Measurements from ENCODE around the gene RPS27L.

- PRO-cap = no peak
Observed at GRCh38 chr15:62840572-62841216, 201.9 kb upstream of the TPM1 start.

GRCh38 chr15:62906798-62907127 is 135.8 kb upstream of the TPM1 start:
- PRO-cap = no peak

DNA sequence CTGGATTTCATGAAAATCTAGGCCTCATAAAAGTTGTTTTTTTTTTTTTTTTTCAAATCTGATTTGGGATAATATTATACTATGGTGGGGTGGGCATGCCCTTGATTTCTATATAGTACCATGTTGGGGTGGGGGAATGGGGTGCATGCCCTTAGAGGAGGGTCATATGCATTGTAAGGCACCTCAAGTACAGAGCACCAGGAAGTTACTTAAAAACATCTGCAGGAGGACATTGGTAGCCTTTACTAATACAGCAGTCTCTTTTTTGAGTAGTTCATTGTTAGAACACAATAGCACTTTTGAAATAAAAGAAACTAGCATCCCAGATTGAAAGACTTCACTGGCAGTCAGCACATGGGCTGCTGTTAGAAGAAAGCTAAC is 9.3 kb downstream of the TPM1 start:
- PRO-cap = no peak

GRCh38 chr15:63055969-63056408 is 13.4 kb downstream of the TPM1 start:
- PRO-cap = no peak

- PRO-cap = no peak
Observed at GRCh38 chr15:63065327-63066173, 23.0 kb downstream of the TPM1 start.

DNA sequence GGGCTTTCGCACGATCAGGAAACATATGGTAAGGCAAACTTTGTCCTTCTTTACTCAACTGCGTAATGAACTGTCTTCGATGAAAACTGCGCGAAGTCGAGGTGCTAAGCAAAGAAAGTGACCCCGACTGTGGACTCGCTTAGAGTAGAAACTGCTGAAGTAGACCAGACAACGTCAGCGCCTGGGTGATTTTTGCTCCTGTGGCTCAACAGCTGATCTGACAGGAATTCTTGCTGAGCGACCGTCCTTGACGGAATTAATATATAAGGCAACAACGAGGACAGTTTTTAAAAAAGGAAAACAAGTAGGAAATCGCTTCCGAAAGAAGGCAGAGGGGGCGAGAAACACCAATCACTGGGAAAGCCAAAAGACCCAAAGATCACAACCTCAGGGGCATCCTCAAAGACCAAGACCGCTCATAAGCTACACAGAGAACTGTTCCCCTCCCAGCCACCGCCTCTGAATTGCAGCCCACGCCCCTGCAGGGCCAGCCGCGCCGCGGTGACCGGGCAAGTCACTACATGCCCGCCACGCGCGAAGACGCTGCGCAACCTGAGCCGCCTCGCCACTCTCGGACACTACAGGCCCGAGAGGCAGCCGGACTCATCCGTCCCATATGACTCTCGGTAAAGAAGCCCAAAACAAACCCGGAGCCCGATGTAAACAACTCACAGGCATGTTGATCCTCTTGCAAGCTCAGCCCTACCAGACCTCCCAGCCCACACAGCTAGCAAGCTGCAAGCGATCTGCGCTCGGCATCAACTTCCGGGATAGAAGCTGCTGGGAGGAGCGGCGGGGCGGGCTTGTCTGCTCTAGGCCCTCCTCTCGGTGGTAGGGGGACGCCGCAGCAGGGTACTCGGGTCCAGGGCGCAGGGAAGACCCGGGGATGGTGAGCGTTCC is at the start of gene RPS27L:
TSS of gene RPS27L (minus strand) at position 750 of the 900 bp plus-strand sequence.
- PRO-cap = bidirectional peak, plus-strand start at position 223 of the sequence, minus-strand start at position 131 of the sequence; bidirectional peak, plus-strand start at position 517 of the sequence, minus-strand start at position 461 of the sequence; bidirectional peak, plus-strand start at position 568 of the sequence, minus-strand start at position 554 of the sequence; bidirectional peak, plus-strand start at position 850 of the sequence, minus-strand start at position 748 of the sequence

GRCh38 chr15:63203799-63204226 is 14.4 kb downstream of the RAB8B start:
- PRO-cap = no peak

DNA sequence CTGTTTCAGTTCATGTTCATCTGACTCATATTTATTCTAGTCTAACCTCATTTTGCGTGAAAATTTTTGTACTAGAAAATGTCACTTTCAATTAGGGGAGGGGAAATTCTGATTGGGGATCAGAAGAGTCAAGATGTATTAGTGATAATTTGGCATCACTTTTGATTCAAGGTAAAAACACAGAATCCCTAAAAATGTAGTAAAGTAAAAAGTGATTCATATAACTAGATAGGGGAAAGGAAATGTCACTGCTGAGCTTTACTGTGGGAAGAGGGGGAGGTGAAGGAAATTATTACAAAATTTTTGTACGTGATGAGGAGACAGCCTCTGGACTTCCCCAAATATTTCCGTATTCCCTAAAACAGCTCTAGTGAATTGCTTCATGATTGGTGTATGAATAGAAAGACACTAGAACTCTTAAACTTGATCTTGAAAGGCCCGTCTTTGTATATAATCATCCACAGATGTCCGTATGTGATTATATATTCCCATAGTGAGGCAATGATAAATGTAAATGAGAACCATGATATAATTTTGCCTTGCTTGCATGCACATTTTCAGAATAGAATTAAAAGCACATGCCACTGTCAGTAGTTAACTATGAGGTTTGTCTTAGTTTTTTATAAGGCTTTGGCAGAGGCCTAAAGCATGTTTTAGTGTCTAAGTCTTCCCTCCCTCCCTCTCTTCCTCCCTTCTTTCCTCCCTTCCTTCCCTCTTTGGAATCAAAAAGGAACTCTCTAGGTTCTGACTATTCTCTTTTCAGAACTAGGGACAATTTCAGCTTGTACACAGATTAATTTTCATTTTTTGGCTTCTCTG is 23.2 kb downstream of the RAB8B start:
- PRO-cap = no peak

GRCh38 chr15:63375048-63375555 is 6.5 kb downstream of the CA12 start:
- PRO-cap = no peak

GRCh38 chr15:63472841-63473294 is 31.5 kb upstream of the USP3 start:
- PRO-cap = no peak

DNA sequence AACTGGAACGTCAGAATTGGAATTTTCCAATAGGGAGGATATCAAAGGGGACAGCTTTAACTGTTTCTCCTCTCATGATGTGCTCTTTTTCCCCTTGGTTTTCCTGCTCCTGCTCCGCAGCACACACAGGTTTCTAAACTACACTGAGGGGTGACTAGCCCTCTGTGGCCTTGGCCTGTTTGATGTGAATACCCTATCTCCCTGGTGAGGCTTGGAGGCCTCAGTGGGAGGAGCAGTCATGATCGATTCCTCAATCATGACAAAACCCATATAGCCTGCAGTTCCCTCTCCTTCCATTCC is 24.0 kb upstream of the USP3 start:
- PRO-cap = no peak

GRCh38 chr15:63486403-63486873 is 18.0 kb upstream of the USP3 start:
- PRO-cap = no peak

GRCh38 chr15:63497440-63498602 is 6.6 kb upstream of the USP3 start:
- PRO-cap = no peak

DNA sequence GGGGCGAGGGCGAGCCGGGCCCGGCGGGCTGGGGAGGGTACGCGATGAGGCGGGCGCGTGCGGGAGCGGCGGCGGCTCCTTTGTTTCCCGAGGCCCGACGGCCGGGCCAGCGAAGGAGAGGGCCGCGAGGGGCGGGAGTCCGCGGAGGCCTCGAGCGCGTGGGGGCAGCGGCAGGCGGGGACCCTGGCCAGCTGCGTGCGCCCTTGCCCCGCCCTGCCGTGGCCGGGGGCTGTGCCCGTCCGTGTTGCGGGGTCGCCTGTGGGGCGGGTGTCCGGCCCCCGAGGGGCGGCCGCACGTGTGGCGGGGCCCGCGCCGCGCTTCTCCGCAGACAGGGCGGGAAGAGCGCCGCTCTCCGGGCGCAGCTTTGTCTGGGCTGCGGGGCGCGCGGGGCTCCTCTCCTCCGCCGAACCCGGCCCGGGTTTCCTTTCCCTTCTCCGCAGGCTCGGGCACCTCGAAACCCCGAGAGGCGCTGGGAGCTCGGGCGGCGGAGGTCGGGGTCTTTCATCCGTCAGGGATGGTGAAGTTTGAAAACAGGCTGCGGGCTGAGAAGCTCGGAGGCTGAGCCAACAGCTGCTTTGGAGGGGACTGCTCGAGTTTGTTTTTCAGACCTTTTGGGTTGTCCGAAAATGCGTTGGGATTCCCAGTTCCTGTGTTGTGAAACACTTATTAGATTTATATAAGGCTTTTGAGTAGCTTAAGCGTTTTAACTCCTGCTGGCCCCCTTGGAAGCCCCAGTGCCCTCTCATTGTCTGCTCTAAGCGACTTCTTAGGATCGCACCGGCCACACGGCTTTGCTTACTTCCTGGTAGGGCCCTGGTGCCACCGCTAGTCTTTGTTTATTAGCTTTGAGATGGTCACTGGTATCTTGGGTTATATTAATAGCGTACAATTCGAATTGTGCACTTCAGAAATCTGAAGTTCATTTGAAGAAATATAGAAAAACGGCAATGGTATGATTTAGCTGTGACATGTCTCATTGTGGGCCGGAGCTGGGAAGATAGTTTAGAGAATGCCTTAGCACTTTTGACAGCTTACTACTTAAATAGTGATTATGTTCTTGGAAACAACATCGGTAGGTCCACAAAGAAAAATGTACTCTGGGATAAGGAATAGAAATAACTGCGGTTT is 903 bp downstream of the USP3 start:
- PRO-cap = bidirectional peak, plus-strand start at position 327 of the sequence, minus-strand start at position 111 of the sequence; bidirectional peak, plus-strand start at position 437 of the sequence, minus-strand start at position 422 of the sequence; unidirectional peak, minus-strand start at position 793 of the sequence

DNA sequence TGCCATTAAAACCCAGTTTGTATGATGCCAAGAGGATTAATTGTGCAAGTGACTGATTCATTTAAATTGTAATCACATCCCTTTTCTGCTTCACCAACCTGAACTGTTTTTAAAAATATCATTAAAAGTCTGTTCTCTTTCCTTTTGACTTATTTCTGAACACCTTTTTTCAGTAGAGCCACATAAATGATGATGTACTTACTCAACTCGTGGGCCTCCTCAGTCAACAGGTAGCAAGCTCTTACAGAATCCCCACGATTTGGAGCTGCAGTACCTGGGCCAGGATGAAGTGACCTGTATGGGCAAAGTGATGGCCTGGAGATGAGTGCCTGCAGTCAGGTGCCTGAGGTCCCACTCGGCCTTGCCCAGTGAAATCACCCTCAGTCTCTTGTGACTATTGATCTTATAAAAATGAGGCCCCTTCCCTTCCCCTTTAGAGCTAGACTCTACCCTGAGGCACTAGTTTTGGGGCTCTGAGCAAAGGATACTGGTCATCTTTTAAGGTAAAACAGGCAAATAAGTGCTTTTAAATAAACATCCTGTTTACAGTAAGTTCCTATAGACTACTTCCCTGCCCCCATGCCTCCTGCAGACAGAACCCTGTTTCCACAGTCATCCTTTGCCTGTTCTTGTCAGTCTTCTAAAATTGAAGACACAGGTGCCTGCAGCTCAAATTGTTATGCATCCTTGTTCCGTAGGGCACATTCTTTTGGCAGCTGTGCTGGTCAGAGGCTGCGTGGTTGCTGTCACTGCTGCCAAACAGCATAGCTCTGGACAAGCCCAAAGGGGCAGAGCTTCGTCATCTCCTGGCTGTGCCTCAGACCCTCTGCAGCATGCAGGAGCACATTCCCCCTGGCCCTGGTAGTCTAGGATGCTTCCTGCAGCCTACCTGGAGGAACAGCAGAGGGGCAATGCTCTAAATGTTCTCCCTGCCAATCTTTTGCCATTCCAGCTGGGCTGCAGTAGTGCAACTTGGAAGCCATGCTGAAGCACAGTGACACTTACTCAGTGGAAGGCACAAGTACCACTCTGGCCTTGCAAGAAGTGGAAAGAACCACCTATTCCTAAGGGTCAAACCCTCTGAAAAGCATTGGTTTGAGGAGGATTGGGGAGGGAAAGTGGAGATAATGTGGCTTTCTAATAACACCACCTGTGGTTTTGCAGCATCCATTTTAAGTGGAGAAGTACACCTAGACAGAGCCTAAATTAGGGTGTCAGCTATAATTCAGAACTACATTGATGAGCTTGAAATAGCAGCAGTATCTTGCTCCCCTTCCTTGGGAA is 2.3 kb upstream of the FBXL22 start:
- PRO-cap = no peak

- PRO-cap = no peak
Observed at GRCh38 chr15:63601856-63602291, 4.7 kb downstream of the FBXL22 start.

DNA sequence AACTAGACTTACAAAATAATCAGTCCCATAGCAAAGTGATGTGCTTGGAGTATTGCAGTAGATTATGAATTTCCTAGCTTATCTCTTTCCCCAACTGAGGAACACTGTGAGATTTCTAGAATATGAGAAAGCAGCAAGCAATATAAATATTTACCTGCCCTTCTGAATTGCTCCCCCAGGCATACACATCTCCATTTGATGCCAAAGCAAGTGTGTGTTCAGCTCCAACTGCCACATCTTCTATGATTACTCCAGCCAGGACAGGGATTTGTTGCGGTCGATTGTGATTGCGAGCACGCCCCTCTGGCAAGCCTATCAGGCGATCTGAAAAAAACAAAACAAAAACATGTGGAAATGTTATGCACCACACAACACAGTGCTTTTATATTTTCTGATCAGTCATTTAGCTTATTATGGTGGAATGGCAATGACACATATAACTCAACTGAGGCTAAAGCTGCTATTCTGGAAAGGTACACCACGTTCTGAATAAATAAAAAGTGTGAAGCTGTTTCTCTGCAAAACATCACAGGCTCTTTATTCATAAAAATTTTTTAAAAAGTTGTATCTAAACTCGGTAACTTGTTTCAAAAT is 33.2 kb downstream of the FBXL22 start:
- PRO-cap = no peak

DNA sequence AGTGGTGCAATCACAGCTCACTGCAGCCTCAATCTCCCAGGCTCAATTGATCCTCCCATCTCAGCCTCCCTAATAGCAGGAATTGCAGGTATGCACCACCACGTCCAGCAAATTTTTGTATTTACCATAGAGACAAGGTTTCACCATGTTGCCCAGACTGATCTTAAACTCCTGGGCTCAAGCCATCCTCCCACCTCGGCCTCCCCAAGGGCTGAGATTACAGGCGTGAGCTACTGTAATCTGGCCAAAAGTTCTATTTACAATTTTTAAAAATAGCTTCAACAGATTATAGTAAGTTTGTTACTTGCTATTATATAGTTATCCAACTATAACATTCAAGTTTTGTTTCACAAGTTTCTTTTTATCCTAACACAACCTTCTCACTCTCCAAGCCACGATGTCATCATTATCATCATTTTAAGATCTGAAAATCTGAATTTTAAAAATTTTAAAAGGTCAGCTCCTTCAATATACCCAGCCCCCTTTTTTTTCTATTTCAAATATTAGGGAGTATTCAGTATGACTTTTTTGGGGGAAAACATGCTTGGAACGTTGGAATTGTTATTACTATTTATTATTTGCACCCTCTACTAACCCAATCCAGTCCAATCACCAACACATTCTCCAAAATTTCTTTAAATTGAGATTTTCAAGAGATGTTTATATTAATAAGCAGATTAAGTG is 2.4 kb downstream of the HERC1 start:
- PRO-cap = no peak

DNA sequence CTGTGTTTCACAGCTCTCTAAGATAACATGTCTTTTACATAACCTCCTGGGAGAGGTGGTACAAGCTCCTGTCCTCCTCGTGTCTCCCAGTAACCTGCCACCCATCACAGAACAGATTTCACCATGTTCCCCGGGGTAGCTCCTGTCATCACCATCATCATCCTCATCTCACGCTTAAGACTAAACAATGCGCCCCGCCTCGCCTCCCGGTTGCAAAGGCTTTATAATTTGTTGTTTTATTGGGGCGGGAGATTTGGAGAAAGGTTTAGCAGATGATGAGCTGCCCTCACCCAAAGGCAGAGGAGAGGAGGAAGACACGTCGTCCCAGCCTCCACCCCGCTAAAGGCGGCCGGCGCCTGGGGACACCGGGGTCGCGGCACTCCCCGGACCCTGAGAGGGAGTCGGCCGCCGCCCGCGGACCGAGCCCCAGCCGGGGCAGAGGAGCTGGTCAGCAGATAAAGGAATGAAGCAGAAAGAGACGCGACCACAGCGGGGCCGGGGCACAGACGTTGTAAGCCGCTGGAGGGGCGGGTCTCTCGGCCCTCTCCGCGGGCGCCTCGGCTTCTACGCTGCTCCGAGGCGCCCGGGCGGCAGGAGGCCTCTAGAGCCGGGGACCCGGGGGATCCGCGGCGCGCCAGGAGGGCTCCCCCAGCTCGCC is 620 bp downstream of the HERC1 start:
- PRO-cap = bidirectional peak, plus-strand start at position 484 of the sequence, minus-strand start at position 511 of the sequence

DNA sequence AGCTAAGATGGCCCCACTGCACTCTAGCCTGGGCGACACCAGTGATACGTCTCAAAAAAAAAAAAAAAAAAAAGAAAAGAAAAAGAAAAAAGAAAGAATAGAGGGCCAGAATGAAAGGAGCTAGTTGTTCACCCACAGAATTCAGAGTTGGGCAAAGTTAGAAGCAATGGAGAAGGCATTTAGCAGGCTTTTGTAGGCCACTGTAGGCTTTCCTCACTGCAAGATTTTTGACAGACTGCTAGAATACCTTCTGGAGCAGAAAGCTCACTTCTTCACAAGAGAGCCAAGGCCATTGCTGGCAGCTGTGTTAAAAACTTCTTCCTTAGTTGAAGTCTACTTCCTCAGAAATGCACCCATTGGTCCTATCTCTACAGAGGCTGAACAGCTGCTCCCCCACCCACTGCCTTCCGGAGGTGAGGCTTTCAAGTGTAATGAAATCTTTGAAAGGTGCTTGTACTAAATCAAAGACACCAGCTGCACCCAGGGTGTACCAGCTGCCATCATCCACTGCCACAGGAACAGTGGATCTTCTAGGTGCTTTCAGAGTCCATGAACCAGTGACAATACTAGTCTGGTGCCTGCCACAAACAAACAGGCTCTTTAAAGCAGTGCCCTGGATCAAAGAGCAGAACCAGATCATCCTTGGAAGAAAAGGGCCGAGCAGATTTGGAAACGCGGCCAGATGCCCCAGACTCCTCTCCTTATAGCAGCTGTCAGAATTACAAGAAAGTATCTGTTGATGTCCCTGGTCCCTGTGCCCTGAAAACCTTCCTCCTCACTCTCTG is 26.4 kb upstream of the HERC1 start:
- PRO-cap = no peak

All from gallbladder (tissue), 1 donor.